Measurements from ENCODE around the genes ZDHHC22 and ISM2.

- PRO-cap, result no peak
- RAMPAGE, long total RNA, 4 experiments, result no peak in any of the 4 experiments
Observed at GRCh38 chr14:77000093-77001284, 28.0 kb downstream of the IRF2BPL start.

DNA sequence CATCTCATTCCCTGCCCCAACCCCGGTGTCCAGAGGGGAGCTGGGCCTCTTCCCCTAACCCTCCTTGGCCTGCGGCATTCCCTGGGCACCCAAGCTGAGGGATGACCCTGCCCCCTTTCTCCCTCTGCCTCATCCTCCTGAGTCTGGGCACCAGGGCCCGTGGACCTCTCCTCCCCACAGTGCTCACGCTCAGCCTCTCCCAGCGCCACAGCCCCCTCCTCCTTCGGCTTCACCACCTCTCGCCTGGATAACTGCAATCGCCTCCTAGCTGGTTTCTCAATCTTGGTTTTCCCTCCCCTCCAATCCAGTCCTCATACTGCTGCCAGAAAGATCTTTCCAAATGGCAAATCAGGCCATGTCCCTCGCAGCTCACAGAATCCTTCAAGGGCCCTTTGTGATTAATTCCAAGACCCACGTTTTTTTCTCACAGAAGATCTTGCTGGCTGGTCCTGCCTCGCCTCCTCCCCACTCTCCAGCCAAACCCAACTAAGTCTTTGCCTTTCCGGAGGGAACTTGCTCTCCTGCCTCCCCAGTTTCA is 16.2 kb downstream of the IRF2BPL start:
- PRO-cap, result no peak
- RAMPAGE, long total RNA, 4 experiments, result no peak in any of the 4 experiments

DNA sequence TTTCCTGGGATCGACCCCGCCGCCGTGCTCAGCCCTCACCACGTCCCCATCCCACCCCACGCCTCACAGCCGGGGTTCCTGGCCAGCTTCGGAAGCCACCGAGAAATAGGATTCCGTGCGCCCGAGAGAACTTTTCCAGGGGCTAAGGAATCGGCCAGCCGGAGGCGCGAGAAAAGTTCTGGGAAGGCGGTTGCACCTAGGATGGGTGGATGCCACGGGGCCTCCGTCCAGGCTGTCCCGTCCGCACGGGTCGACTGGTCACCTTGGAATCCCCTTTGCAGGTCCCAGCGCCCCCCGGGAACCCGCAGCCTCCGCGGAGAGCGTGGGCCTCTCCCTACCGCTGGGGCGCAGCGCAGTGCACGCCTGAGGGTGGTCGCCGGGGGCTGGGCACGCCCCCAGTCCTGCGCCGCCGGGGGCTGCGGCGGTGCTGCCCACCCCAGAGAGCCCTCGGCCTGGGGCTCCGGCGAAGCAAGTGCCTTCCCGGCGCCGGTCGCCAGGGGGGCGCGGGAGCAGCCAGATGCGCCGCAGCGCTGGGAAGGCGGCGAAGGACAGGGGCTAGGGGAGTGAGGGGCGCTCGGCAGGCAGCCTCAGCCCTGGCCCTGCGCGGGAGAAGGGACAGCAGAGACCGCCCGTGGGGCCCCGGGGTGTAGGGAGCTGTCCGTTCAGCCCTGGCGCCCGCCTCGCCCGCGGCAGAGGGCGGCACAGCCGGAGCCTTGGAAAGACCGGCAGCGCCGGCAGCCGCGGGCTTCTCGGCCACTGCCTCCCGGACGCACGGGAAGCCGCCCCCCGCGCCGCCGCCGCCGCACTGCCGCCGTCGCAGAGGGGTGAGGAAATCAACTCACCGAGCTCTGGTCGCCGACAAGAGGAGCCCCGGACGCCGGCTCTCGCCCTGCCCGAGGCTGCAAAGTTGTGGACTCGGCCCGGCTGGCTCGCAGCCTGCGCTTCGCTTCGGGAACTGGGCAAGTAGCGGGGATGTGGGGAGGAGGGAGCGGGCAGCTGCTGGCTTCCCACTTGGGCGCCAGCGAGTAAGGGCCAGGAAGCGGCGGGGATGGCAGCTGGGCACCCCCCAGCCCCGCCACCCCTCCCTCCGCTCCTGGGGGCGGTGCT is at the start of gene ZDHHC22:
TSS of gene ZDHHC22 (minus strand) at position 1,031 of the 1,107 bp plus-strand sequence.
- PRO-cap, result no peak
- RAMPAGE, long total RNA, 4 experiments, result no peak in any of the 4 experiments

GRCh38 chr14:77184721-77185194 is 3.2 kb downstream of the TMEM63C start:
- PRO-cap, result no peak
- RAMPAGE, long total RNA, 4 experiments, result no peak in any of the 4 experiments

DNA sequence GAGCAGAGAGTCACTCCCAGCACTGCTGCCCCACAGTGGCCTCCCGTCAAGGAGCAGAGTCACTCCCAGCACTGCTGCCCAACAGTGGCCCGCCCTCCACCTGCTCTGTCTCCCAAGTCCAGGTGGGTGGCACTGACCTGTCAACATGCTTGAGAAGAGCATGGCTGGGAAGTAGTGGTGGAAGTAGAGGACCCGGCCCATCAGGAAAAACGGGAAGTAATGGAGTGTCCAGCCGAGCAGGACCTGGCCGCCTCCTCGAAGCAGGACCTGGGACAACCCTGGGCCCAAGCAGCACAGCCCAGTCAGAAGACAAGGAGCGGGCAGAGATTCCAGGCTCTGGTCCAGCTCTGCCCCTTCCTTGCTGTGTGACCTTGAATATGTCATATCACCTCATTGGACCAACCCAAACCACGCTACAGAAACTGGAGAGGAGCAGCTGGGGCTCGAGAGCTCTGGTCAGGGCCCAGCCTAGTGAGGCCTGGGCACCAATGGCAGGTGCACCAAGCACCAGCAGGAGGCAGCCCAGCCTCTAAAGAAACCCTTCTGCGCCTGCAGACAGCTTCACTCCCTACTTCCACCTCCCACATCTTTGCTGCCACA is 7.7 kb upstream of the NGB start:
- PRO-cap, result no peak
- RAMPAGE, long total RNA, 4 experiments, result no peak in any of the 4 experiments

DNA sequence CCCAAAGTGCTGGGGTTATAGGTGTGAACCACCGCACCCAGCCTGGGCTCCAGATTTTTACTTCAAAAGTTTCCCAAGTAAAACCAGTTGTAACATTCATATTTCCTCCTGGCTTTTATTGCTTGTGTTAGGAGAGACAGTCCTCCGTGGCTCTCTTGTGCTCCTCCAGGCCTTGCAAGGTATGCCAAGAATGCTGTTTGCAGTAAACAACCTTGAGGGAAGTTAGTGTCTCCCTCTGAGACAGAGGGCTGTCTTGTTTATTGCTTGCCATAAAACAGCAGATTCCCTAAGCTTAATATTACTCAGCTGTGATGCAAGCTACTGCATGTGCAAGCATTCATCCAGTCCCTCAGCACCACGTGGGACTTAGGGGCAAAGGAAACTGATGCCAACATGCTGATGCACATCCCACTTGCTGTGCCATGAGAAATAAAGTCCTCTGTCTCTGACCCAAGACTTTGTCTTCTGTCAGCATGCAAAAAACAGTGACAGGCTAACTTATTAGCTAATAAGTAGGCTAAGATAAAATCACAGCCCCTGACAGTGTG is 6.6 kb downstream of the POMT2 start:
- PRO-cap, result no peak
- RAMPAGE, long total RNA, 4 experiments, result no peak in any of the 4 experiments

- PRO-cap, result no peak
- RAMPAGE, long total RNA, 4 experiments, result no peak in any of the 4 experiments
Observed at GRCh38 chr14:77456995-77457489, 359 bp downstream of the VIPAS39 start.

- PRO-cap, result no peak
- RAMPAGE, long total RNA, 4 experiments, result start-site peak on the minus strand in 2 of 4 experiments, at chr14:77498815-77498871 at its widest, 24 to 32 reads per replicate
Observed at GRCh38 chr14:77498444-77499153, at the start of gene ISM2. ISM2 (minus strand) TSS chr14:77498816.

- PRO-cap, result no peak
- RAMPAGE, long total RNA, 4 experiments, result no peak in any of the 4 experiments
Observed at GRCh38 chr14:77641525-77642641, 25.4 kb upstream of the SPTLC2 start.

- PRO-cap, result no peak
- RAMPAGE, long total RNA, 4 experiments, result no peak in any of the 4 experiments
Observed at GRCh38 chr14:79278739-79279748, 932.3 kb downstream of the DIO2 start.

- PRO-cap, result no peak
- RAMPAGE, long total RNA, 4 experiments, result no peak in any of the 4 experiments
Observed at GRCh38 chr14:80267177-80267664, 55.9 kb upstream of the DIO2 start.

DNA sequence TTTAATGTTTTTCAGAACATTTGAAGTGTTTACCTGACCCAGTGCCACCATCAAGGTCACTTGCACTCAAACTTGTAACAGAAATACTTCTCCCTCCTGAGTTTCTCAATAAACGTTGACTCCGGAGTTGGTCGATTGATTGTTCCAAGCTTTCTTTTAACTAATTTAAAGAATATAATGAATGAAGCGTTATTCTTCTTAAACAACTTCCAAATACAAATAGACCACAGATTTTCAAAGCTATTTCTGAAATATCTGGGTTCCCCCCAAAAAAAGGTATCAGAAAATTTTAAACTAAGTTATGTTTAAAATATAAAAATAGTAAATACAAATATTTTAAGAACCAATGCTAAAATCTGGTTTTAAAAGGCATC is 35.6 kb downstream of the CEP128 start:
- PRO-cap, result no peak
- RAMPAGE, long total RNA, 4 experiments, result no peak in any of the 4 experiments

DNA sequence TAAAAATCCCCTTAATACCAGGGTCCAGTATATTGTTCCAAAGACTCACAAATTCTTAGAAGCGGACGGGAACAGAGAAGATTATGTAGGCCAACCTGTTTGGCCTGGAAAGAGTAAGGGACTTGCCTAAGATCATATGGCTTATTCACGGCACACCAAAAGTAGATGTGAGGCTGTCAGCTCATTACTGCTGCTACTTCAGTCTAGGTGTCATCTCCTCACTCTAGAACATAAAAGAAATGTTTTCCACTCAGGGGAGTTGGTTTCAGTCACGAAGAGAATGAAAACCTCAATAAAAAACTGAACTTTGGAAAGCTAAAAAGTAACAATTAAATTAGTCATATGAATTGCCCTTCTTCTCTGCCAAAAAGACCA is 607 bp upstream of the CEP128 start:
- PRO-cap, result no peak
- RAMPAGE, long total RNA, 4 experiments, result no peak in any of the 4 experiments

DNA sequence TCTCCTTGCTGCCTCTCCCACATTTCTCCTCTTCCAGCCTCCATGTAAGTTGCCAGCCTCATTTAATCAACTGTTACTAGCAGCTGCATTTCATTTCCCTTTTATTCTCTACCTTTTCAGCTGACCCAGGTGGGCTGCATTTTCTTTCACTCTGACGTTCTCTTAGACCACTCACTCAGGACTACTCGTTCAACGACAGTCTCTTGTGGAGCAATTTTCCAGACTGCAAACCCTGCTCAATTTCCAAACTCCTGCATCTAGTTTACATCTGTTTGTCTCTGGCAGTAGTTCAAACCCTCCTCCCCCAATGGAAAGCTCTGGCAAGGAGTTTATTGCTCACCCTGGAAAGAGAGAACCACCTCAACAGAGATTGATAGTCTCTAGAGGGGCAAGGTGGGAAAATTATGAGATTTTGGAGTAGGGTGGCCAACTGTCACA is 130.1 kb downstream of the TSHR start:
- PRO-cap, result no peak
- RAMPAGE, long total RNA, 4 experiments, result start-site peak on the minus strand in 2 of 4 experiments, centred at positions 224 to 232 of the sequence, 53 to 66 reads per replicate

GRCh38 chr14:81192485-81193063 is 28.2 kb downstream of the GTF2A1 start:
- PRO-cap, result no peak
- RAMPAGE, long total RNA, 4 experiments, result start-site peak on the minus strand in 1 of 4 experiments, at chr14:81192655-81192742 at its widest, 24 reads per replicate

- PRO-cap, result no peak
- RAMPAGE, long total RNA, 4 experiments, result no peak in any of the 4 experiments
Observed at GRCh38 chr14:81205670-81205915, 15.2 kb downstream of the GTF2A1 start.

DNA sequence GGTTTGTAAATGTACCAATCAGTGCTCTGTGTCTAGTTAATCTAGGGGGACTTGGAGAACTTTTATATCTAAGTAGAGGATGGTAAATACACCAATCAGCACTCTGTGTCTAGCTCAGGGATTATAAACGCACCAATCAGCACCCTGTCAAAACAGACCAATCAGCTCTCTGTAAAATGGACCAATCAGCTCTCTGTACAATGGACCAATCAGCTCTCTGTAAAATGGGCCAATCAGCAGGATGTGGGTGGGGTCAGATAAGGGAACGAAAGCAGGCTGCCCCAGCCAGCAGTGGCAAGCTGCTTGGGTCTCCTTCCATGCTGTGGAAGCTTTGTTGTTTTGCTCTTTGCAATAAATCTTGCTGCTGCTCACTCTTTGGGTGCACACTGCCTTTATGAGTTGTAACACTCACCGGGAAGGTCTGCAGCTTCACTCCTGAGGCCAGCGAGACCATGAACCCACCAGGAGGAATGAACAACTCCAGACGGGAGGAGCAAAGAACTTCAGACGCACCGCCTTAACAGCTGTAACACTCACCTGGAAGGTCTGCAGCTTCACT is 16.2 kb upstream of the GTF2A1 start:
- PRO-cap, result no peak
- RAMPAGE, long total RNA, 4 experiments, result no peak in any of the 4 experiments

DNA sequence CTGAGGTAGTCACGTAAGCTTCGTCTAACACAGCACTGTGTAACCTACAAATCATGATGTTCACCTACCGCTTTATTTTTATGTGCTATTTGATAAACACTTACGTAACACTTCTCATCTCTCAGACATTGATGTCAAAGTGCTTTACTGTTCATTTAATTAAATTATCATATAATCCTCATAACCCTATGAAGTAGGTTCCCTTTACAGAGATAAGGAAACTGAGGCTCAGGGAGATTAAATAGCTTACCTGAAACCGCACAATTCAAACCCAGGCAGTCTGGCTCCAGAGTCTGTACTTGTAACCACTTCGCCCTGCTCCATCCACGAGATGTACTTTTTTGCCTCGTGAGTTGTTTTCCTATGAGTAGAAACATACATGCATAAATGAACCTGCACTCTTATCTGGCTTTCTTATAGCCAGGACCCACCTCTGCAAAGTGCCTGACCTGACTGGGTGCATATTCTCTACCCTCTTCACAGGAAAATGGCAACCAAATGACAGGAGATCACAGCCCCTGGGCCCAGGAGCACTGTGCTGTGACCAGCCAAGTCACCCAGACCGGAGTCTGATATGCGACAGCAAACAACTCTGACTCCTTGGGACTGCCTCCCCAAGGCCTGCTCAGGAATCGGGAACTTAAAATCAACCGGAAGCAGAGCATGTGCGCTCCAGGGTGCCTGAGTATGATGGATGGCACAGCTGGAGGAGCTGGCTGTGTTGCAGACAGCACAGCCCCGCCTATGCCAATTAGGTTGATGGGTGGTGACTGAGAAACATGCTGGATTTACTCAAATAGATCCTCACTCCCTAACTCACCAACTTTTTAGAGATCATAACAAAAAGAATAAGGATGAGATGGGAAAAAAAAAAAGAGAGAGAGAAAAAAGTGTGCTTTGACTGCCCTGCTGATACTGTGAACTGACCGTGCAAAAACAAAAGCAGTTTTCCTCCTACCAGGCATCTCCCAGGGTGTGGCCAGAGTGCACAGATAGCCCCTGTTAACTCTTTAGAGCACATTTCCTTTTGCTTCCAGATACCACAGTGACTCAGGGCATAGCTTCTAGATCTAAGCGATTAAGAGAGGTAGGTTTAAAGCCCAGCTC is 27.1 kb upstream of the STON2 start:
- PRO-cap, result no peak
- RAMPAGE, long total RNA, 4 experiments, result start-site peak on the minus strand in 3 of 4 experiments, centred at positions 564 to 610 of the sequence, 8 to 25 reads per replicate

DNA sequence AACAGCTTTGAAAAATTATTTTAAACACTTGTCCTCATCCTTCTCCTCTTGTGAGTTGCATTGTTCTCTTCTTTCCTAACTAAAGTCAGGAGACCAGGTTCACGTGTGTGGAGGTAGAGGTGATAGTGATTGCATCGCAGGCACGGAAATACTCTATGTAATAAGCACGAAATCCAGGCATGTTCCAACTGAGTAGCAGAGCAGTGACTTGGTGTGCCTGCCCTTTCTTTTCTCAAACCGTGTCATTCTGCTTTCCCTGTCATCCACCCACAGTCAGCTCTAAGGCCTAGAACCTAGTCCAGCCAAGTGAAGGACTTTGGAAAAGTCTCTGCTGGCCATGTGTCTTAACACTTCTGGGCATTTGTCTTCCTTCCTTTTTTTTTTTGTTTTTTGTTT is 960 bp upstream of the SEL1L start:
- PRO-cap, result no peak
- RAMPAGE, long total RNA, 4 experiments, result no peak in any of the 4 experiments

GRCh38 chr14:82387946-82388186 is 854.2 kb upstream of the SEL1L start:
- PRO-cap, result no peak
- RAMPAGE, long total RNA, 4 experiments, result no peak in any of the 4 experiments

Measured in omental fat pad (tissue), 4 donors.